Type B pancreatic cell (in vitro differentiated cells): ENCODE results near the genes POTEB3, OR4M2B, NIPA2, MKRN3 and GOLGA8G.

DNA sequence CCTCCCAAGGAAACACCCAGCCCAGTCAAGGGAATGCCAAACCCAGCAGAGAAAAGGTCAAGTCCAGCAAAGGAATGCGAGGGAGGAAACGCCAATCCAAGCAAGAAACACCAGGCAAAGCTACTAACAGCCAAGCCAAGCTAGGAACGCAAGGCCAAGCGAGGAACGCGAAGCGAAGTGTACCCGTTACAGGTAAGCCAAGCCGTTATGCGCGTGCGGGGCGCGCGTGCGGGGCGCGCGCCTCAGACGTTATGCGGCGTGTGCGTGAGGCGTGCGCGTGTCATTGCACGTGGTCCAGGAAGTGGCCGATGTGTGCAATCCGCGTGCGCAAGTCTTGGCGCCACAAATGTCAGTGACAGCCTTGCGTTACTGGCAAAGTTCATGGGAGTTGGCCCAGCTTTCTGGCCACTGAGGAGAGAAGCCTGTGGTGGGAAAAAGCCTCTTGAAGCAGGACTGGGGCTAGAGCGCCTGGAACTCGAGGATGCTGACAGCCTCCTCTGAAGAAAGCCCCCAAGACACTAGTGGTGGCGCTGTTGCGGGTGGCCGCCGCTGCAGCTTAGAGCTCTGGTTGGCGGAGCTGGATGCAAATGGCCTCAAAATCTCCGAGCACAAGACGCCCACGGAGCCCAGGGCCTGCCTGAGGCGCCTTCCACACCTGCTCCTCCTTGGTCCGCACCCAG is at the start of gene POTEB3:
TSS of gene POTEB3 (minus strand) at position 242 of the 680 bp plus-strand sequence.
- PRO-cap, result no peak

DNA sequence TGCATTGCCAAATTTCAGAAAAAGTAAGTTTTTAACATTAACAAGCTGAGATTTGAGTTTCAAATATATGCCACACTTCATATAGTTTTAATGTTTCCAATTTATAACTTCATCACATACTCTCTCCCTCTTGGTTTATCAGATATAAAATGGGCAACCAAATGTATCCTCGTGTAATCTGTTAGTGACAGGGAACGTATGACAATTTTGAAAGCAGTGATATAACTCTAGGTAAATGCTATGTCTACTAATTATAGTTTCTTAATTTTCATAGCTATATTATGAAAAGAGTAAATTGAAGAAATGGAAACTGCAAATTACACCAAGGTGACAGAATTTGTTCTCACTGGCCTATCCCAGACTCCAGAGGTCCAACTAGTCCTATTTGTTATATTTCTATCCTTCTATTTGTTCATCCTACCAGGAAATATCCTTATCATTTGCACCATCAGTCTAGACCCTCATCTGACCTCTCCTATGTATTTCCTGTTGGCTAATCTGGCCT is at the start of gene OR4M2B:
TSS of gene OR4M2B (plus strand) at position 206 of the 505 bp plus-strand sequence.
- PRO-cap, result no peak

GRCh38 chr15:22238314-22238997 is 144.1 kb downstream of the OR4N4 start:
- PRO-cap, result no peak

DNA sequence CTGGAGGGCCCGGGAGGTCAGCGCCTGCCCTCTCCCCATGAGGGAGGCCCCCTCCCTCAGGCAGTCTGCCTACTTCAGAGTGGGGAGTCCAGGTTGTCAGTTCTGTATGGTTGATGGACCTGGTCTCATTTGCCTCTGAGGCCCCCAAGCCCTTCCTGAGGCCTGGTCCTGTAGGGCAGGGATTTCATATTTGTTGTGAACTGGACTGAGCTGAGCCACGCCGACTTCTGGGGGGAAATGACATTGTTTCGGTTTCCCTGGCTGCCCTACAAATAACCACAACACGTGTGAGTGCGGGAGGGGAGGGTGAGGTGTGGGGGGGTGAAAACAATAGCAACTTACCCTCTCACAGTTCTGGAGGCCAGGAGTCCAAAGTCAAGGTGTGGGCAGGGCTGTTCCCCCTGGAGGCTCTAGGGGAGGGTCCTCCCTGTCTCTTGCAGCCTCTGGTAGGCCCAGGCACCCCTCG is 160.3 kb downstream of the OR4N4 start:
- PRO-cap, result no peak

DNA sequence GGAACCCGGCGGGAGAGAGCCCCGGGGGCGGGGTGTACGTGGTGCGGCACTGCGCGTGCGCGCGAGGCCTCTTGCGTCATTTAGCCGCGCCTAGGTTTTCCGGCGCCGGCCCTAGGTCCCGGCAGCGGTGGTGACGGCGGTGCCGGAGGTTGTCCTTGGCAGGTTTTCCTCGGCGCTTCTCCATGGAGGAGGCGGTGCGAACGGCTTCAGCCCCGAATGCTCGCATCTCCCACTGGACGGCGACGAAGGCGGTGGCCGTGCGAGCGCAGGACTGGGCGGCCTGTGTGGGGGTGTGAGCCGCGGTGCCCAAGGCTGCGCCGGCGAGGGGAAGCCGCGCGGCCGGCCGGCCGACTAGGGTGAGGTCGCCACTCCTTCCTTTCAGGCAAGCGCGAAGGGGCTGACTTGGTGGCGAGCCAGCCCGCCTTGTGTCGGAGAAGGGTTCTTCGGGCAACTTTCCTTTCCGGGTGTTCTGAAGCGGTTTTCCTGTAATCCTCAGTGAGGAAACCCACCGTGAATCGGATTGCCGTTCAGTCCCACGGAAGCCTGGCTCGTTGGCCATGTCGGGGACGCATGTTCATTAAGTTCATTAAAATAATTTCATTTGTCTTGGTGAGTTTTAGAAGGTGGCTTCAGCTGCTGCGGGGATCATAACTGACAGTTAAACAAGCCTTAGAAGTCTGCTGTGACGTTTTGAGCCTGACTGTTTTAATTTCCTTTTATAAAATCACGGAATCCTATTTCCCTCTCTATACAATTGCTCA is at the start of gene NIPA2:
TSS of gene NIPA2 (plus strand) at position 101 of the 761 bp plus-strand sequence.
- PRO-cap, result bidirectional peak, plus-strand start at position 124 of the sequence, minus-strand start outside the sequence

DNA sequence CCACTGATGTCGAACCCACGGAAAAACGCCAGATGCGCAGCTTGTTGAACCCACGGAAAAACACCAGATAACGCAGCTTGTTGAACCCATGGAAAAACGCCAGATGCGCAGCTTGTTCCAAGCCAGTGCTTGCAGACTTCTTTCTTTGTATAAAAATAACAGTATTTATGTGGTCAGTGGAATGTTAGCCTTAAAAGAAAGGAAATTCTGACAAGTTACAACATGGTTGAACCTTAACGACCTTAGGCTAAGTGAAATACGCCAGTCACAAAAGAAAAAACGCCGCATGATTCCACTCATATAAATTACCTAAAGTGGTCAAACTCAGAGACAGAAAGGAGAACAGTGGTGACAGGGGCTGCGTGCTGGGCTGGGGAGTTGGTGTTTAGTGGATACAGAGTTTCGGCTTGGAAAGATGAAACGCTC is 28.3 kb downstream of the CYFIP1 start:
- PRO-cap, result no peak

GRCh38 chr15:23403536-23404175 is 43.4 kb downstream of the GOLGA6L2 start:
- PRO-cap, result no peak

GRCh38 chr15:23565249-23565854 is at the start of gene MKRN3:
MKRN3 (plus strand) TSS chr15:23565674.
- PRO-cap, result no peak

DNA sequence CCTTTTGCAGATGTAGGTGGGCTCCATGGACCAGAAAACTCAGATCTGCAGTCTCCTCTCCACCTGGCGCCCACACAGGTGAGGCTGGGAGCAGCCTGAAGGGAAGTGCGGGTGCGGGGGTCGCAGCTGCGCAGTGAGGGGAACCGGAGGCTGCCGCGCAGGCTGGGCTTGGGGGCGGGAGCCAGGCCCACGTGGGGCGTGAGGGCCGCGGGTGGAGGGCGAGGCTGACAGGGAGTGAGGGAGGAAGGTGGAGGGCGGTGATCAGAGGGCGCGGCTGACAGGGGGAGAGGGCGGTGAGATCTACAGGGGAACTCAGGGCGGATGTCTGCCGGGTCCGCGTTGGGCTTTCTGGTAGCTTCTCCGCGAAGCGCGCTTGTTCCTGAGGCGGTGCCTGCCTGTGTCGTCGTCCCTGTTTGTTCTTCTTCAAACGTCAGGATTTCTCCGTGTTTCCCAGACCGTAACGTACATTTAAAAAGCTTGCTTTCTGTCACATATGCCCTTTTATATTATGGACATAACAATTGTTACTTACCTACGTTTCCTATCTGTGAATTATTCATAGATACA is 414.4 kb upstream of the NDN start:
- PRO-cap, result no peak

DNA sequence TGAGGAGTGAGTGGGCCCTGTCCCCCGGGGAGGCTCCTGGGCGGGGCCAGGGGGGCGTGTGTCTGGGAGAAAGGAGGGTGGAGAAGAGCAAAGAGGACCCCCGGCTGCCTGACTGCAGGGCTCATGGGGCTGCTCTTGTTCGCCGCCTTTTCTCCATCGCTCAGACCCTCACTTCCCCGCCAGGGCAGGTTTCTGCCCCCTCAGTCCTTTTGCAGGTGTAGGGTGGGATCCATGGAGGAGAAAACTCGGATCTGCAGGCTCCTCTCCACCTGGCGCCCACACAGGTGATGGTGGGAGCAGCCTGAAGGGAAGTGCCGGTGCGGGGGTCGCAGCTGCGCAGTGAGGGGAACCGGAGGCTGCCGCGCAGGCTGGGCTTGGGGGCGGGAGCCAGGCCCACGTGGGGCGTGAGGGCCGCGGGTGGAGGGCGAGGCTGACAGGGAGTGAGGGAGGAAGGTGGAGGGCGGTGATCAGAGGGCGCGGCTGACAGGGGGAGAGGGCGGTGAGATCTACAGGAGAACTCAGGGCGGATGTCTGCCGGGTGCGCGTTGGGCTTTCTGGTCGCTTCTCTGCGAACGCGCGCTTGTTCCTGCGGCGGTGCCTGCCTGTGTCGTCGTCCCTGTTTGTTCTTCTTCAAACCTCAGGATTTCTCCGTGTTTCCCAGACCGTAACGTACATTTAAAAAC is 198.2 kb upstream of the NPAP1 start:
- PRO-cap, result no peak

- PRO-cap, result no peak
Observed at GRCh38 chr15:25338599-25339422, 100.0 kb downstream of the UBE3A start.

GRCh38 chr15:25411542-25412552 is 27.0 kb downstream of the UBE3A start:
- PRO-cap, result no peak

GRCh38 chr15:25531265-25531603 is 92.4 kb upstream of the UBE3A start:
- PRO-cap, result no peak

DNA sequence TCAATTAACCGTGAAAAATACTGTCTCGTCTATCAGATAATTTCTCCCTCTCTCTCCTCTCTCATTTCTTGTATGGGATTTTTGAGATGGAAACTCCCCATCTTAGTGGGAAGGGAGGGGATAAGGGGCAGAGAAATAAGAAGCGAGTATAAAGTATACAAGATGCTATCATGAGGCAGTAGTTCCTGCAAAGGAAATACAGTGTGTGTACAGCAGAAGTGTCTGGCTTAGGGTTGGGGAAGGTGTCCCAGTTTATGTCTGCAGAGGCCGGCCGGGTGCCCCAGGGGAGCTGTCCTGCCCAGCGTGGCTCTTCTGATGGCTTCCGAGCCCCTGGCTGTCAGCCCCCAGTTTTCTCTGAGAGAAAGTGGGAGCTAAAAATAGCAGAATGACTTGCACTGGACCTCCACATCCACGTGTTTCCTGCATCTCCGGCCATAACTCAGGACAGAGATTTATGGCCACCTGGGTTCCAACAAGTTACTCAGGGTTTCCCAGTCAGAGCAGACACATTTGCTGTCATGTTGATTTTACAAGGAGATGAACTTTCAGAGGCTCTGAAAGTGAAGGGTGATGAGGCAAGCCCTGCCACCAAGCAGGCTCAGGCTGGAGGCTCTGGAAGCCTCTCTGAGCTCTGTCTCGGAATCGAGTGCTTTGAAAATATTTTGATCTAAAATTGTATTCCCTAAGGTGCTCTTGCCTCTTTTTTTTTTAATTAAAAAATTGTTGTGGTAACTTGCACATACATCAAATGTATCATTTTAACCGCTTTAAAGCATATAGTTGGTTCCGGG is 192.0 kb downstream of the ATP10A start:
- PRO-cap, result no peak

GRCh38 chr15:25830630-25831677 is 32.2 kb downstream of the ATP10A start:
- PRO-cap, result no peak

GRCh38 chr15:27070970-27071492 is 100.0 kb downstream of the GABRG3 start:
- PRO-cap, result no peak

DNA sequence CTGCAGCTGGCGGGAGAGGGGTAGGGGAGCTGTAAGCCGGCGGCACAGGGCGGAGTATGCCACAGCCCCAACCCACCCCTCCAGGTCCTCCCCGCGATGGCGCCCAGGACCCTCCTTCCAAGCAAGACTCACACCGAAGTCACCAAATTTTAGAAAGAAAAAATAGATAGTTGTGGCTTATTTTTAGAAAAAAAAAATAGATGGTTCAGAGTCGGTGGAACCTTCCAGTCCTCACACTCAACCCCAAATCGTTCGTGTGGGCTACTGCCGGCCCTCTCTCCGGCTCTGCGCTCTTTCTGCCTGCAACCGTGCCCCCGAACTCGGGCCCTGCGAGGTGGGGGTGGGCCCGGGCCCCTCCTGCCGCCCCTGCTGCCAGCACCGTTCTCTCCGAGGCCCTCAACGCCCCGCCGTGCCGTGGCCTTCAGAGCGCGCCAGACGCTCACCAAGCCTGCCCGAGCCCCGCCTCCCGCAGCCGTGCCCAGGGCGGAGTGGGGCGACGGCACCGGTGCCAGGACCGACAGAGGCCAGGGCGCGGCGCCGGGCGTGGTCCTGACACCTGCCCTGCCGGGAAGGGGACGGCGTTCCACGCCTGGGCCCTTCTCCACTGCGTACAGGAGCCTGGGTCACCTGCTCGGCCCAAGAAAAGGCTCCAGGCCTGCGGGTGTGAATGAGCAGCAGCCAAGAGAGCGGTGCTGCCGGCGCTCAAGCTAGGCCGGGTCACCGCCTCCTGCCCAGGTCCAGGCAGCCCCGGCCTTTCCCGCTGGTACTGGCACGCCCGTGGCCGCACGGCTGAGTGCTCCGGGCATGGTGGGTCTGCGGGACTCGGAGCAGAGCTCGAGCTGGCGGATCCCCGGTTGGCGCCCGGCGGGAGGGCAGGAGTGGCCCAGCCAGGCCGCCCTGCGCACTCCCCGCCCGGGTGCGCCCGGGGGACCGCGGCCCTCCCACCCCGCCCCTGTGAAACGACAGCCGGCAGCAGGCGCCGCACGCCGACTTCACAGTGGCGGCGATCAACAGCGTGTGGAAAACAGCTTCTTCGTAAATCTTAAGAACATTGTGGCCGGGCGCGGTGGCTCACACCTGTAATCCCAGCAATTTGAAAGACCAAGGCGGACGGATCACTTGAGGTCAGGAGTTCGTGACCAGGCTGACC is 4.4 kb downstream of the OCA2 start:
- PRO-cap, result unidirectional peak, plus-strand start at position 1,000 of the sequence

DNA sequence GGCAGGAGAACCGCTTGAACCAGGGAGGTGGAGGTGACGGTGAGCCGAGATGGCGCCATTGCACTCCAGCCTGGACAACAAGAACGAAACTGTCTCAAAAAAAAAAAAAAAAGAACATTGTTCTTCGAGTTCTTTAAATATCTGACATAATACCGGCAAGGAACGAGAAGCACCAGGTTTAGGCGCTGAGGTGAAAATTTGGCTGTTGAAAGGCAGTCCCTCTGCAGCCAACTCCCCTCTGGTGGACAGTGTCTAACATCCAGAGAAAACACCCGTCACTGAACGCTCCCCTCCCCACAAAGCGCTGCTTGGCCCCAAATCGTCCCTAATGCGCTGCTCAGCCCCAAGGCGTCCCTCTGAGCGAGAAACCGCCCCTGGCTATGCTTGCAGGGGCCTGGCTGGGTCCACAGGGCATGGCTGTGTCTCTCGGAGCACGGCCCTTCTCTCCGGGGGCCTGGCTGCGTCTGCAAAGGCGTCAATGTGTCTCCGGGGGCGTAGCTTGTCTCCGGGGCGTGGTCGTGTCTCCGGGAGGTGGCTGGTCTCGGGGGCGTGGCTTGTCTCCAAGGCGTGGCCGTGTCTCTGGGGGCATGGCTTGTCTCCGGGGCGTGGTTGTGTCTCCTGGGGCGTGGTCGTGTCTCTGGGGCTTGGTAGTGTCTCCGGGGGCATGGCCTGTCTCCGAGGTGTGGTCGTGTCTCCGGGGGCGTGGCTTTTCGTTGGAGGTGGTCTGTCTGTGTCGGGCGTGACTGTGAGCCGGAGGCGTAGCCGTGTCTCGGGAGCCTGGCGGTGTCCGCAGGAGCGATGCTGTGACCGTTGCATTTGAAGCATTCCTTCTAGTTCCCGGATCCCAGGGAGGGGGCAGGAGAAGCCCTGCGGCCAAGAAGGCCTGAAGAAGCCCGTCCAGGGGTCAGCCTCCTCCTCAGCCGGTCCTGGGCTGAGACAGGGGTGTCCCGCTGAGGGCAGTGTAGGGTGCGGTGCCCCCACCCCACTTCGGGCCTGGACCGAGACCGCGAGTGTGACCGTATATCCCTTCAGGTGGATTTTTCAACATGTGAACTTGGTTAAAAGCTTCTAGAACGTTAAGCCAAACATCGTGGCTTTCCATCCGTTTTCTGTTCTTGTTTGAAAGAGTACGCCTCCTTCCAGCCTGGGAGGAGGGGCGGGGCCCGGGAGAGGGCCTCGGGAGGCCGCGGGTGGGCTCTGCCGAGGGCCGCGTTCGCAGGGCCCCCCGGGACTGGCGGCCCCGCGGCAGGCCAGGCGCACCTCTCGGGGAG is 3.1 kb downstream of the OCA2 start:
- PRO-cap, result unidirectional peak, minus-strand start at position 466 of the sequence

DNA sequence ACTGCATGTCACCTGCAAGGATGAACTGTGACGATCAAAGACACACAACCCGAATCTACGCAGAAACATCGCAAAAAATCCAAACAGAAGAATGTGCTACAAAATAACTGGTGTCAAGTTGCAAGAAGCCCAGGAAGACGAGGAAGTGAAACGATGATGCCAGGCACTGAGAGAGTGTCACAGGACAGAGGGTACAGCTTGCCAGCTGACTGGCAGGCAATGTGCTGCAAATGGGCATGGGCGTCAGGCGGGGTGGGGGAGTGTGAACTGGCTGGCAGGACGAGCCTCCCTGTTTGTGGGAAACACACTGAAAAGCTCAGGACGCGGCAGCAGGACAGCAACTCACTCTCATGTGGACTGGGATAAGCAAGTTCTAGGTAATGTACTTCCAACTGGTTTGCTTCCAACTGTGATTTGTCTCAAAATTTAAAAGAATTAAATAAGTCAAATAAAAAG is 28.9 kb upstream of the OCA2 start:
- PRO-cap, result no peak

DNA sequence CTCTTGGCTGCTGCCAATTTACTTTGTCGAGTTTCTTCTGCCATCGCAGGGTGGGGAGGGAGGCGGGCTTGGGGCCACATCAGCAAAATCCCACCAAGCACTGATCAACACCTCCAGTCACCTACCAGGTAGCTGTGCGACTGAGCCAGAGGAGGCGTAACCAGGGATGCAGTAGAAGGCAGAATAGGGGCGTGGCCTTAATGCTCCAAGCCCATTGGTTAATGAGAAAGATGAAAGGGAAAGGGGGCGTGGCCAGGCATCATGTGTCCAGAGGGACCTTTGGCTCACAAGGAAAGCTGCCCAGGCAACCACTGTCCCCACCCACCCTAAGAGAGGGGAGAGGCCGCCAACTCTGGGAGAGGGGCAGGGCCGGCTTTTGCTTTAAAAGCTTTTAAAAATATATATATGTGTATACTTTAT is at the start of gene GOLGA8G:
TSS of gene GOLGA8G (minus strand) at position 142 of the 420 bp plus-strand sequence.
- PRO-cap, result no peak